A375 (cell line): ENCODE data around the gene PLSCR4.

DNA sequence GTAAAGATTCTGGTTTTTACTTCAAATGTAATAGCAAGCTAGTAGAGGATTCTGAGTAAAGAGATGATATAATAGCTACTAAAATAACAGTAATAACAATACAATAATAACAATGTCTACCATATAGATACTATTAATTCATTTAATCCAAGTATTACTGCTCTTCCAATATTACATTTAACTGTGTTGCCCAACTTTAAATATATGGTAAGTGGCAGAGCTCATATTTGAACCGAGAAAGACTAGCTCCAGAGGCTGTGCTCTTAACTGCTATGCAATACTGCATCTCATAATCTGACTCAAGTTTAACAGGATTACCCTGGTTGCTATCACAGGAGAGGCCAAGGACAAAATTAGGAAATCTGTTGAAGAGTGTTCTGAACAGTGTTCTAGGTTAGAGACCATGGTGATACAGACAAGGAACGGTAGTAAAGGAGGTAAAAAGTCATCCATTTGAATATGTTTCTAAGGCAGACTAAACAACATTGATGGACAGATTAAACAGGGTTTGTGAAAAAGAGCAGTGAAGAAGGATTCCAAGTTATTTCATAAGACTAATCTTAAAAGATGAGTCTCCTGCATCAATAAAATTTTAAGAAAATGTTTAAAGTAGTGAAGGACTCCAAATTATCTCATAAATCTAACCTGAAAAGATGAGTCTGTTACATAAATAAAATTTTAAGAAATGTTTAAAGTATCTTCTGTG is 22.1 kb downstream of the PLOD2 start:
- RAMPAGE, long total RNA = no peak

DNA sequence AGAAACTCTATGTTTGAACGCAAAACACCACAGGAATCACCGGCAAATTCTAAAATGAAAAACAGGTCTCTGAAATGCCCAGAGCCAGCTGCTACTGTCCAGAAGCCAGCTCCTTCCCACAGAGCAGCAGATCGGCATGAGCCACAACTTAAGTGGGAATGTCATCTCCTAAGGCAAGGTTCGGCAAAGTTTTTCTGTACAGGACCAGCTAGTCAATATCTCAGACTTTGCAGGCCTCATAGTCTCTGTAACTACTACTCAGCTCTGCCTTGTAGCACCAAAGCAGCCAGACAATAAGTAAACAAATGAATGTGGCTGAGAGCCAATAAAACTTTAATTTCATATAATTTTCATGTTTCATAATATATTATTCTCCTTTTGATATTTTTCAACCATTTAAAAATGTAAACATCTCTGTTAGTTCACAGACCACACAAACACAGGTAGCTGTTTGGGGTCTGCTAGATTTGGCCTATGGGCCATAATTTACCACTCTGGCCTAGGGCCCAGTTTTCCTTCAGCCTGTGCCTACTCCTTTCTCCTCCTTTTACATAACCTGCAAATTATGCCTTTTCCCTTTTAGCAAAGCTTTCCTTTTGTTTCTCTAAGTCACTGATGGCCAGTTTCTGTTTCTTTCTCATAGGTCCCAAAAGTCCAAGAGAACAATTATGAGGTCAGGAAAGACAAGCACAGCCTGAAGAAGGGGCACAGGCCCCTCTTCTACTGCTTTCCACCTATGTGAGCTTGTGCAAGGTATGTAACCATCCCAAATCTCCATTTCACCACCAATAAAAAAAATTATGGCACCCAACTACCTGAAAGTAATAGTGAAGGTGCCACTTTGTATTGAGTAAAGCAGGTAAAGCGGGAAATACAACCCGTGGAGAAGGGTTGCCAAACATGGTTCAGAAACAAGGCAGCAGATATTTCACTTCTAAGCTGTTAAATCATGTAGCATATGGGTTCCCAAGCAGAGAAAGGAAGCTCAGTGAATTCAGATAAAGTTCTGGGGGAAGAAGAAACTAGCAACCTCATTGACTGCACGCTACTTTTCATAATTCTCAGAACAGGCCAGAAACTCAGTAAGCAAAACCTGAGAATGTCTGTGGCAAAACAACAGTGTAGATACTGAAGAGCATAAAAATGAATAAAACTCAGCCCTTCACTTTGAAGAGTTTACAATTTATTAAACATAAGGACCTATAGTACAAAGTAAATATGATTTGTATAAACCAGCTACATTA is 4.4 kb downstream of the PLOD2 start:
- RAMPAGE, long total RNA = no peak

DNA sequence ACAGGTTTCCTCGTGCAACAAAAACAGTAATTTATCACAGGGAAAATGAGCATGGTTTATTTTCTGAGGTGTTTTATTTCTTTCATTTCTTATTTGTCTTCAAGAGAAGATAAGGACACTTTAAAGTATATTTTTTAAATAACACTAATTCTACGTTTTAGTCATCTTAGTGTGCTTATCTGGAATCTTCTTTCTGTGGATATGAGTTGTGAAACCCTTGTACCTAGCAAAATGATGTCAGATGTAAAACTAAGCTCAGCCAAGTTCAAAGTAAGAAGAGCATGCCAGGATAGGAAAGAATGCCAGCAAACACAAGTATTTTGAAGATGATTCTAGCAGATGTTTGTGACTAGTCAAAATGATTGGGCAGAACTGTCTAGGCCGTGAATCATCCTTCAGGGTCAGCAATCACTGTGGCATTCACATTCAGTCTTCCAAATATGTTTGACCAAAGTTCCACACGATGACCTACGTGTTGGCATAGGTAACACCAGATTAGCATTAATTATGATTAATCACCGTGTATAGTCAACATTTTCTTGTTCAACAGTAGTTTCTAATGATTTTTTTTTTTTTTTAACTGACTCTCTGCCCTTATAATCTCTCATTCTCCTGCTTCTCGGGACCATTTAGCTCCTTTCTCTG is 5.4 kb upstream of the PLOD2 start:
- RAMPAGE, long total RNA = no peak

DNA sequence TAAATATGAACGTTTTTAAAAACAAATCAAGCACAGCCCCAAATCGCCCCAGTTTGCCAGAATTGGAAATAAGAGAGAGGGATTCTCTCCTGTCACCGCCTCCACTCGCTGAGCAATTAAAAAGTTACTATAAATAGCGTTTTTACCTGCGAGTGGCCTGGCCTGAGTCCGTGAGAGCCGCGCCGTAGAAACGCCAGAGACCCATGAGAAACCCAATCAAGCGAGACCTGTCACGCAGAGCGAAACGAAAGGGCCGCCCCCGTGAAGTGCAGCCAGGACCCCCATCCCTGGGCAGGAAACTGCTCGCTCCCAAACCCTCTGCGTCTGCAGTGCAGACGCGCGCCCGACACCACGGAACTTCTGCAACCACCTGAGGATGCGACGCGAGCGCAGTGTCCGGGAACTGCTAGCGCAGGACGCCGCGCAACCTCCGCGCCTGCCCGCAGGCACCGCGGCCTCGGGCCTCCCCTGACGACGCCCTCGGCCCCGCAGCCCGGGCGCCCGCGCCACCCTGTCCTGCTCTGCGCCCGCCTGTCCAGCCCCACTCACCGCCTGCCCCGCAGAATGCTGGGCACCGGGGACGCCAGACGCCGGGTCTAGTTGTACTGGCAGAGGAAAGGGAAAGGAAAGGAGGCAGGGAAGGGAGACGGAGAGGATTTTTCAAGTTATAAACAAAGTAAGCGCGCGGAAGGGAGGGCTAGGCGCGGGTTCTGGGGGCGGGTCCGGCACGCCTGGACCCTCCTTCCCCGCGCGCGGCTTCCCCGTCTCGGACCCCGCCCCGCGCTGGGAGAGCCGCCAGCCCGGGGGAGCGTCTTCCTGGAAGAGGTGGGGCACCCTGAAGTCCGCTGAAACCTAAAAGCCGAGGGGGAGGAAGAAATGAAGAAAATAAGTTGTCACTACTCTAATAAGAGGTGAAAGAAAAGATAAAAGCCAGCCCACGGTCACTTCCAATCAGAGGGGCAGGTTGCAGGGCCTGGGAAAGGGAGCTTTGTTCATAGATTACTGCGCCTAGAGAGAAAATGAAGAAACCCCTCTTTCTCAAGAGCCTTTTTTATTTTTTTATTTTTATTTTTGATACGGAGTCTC is at the start of gene PLSCR4:
PLSCR4 (minus strand) TSS at position 695 of the 1,086 bp plus-strand sequence.
- RAMPAGE, long total RNA = no peak

GRCh38 chr3:146497852-146498647 is 28.7 kb upstream of the PLSCR2 start:
- RAMPAGE, long total RNA = no peak

DNA sequence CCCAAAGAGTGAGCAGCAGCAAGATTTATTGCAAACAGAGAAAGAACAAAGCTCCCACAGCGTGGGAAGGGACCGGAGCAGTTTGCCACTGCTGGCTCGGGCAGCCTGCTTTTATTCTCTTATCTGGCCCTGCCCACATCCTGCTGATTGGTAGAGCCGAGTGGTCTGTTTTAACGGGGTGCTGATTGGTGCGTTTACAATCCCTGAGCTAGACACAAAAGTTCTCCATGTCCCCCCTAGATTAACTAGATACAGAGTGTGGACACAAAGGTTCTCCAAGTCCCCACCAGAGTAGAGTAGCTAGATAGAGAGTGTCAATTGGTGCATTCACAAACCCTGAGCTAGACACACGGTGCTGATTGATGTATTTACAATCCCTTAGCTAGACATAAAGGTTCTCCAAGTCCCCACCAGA is 161.2 kb downstream of the ZIC4 start:
- RAMPAGE, long total RNA = no peak

DNA sequence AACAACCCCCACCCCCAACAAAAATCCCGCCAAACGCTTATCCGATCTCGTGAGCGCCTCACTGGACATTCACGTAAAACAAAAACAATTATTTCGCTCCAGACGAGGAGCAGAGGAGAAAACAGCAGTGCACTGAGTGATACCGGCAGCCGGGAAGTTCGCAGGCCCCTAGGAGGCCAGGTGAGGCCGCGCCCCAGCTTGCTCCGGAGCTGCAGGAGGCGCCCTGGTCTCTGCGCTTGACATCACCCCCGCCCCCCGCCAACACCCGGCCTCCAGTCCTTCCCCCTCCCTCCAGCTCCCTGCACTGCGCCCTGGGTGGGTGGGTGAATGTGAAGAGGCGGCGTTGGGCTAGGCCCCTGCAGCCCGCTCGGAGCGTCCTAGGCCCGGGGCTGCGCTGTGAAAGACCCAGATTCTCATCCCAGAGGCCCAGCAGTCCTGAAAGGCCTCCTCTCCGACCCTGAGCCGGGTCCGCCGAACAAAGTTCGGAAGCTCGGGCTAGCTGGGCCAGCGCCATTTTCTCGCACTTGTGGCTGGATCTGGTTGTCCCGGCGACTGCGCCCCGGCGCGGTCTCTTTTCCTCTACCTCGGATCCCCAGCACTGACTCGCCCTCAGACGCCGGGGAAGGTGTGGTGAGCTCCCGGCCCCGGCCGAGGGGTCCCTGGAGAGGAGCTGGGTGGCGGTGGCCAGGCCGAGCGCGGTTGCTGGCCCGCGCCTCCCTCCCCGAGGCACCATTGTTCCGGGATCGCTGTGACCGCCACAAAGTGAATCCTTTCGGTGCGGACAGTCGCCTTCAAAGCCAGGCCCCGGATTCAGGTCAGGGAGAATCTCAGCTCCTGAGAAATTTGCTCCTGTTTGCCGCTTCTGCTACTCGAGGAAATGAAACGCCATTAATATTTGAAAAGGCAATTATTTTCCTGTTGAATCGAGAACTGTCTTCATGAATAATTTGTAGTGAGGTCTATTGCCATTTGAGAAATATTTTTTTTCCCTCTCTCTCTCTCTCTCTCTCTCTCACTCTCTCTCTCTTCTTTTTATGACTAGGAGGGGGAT is 12.9 kb downstream of the ZIC4 start:
- RAMPAGE, long total RNA = no peak

DNA sequence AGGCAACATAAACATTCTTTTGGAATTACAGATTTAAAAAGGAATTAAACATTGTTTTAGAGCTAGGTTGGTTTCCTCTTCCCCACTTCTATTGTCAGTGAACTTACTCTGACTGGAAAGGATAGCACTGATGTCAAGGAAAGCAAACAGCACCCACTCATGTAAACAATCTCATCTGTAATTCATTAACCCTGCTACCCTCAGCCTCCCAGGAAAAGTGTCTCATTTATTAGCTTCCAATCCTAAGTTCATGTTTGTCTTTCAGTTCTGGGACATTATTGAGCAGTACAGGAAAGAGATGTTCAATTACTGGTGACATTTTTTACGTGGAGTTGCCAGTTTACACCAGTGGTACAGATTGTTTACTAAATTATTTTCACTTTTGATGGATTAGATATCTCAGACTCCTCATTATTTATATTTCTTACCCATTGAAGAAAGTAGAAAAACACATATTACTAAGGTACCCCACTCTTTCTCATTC is 95.5 kb upstream of the AGTR1 start:
- RAMPAGE, long total RNA = no peak

- RAMPAGE, long total RNA = no peak
These were observed 33.8 kb downstream of the AGTR1 start for GRCh38 chr3:148731452-148731953.

DNA sequence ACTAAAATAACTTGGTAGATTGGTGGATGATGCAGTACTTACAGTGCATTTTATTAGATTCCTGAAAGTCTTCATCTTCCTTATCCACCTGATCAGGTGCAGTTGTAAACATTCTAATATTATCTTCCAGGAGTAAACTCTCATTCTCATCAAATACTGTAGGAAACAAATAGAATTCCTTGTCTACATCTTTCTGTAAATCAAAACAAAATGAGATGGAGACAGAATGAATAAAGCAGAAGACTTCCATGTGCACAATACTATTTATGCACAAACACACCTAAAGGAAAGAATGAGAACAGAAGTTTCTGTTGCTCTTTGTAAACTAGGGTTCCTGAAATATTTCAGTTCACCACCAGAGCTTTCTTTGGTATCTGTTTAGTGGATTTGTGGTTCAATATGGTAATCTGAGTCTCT is 33.6 kb downstream of the CP start:
- RAMPAGE, long total RNA = no peak

GRCh38 chr3:149224781-149225589 is 3.4 kb upstream of the CP start:
- RAMPAGE, long total RNA = no peak

DNA sequence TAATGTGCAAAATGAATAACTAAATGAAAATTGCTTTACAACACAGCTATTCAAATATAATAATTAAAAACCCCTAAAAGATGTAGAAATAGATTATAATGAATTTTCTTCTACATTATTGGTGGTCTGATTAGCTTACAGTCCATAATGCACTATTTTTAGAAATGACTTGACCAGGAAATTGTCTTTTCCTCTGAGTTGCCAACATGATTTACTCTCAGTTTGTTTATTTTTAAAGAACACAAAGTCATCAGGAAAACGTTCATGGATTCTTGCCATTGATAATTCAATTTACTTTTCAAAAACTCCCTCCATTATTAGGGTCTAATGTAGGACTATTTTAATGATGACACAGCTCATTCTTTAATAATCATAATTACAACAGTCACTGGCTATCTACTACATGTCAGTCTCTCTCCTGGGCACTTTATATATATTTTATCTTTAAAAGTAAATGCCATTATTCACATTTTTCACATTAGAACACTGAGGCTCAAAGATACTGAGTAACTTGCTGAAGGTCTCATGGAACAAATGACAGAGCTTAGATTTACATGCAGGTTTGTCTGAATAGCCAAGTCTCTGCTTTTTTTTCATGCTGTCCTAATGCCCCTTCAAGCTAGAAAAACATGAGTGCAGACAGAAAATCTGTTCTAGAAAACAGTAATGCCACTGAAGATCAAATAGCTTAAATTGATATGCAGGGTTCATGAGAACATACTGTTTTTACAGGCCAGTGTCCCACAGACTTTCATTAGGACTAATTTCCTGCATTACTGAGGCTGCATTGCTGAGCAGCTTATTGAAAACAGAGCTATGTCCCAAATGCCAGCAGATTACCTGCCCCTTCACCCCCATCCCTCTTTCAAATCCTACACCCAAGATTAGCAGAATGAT is 968 bp downstream of the TM4SF18 start:
- RAMPAGE, long total RNA = no peak

DNA sequence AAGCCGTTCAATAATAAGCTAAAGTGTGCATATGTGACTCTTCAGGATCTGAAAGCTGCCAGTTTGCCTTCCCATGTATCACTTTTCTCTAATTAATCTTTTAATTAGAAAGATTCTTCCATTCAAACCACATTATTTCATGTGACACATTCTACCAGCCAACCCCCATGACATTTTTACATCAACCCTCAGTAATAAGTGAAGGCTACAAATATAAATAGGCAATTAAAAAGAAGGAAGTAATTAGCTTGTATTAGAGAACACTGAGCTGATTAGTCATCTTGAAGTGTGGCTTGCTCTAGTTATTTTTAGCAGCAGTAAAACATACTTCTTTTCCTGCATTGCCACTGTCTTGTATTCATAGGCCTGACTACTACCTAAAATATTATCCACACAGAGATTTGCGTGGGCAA is 31.7 kb upstream of the TM4SF4 start:
- RAMPAGE, long total RNA = no peak

DNA sequence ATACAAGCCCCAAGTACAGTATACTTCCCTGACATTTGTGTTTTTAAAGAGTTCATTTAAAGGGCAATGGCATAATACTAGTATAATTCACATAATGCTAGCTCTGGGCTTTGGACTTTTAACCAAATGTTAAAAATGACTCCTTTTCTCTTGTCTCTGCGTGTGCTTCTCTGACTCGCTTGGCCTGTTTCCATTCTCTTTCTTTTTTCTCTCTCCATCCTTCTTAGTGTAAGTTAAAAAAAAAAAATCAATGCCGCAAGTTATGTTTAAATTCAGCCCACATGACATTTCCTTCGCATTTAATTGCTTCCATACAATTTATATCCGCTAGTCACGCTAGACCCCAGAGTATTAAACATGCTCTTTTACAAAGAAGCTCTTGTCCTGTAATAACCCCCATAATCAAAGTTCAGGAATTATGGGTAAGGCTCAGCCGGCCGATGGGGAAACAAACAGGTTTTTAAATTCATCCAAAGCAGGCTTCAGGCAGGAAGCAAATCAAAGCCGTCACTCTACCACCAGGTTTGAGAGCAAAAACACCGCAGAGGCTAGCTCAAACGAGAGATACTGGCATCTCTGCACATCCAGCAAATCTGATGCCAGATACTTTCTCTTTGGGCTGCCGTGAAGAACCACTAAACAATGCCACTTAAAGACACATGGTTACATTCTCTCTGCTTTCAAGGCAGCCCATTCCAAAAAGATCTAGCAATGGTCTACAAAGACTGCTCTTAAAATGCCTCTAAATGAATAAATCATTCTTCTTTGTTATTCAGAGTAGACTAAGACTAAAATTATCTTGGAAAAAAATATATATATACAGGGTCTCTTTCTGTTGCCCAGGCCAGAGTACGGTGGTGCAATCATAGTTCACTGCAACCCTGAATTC is 19.2 kb downstream of the WWTR1 start:
- RAMPAGE, long total RNA = no peak

GRCh38 chr3:149656197-149656395 is 1.7 kb downstream of the WWTR1 start:
- RAMPAGE, long total RNA = no peak

DNA sequence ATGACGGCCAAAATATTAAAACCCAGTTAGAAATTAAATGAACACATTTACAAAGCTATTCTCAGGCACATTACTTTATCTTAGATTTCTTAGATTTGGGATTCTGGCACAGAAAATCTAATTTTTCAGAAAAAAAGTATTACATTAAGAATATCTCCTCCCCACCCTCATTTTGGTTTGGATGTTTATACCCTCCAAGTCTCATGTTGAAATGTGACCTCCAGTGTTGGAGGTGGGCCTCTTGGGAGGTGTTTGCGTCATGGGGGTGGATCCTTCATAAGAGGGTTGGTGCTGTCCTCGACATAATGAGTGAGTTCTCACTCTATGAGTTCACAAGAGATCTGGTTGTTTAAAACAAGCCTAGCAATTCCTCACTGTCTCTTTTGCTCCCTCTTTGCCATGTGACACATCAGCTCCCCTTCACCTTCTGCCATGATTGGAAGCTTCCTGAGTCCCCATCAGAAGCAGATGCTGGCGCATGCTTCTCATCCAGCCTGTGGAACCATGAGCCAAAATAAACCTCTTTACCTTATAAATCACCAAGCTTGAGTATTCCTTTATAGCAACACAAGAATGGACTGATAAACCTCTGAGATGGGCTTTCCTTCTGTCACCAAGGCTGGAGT is 45.7 kb upstream of the WWTR1 start:
- RAMPAGE, long total RNA = no peak

DNA sequence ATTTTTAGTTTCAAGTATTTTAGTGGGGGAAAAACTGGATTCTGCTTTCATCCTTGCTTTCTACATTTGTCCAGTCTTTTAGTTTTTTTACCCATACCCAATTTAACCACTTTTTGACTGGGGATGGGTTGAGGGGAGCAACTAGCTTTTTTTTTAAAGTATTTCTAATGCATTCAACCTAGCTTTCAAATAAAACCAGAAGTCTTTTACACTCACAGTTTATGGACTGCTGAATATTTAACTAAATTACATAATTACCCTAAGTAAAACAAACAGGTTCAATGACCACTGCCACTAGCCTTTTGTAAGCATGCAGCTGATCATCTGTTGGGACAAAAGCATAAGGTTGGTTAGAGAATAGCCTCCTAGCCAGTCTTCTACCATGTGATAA is 13.4 kb downstream of the PFN2 start:
- RAMPAGE, long total RNA = no peak

GRCh38 chr3:149968703-149969685 is 1.7 kb downstream of the PFN2 start:
- RAMPAGE, long total RNA = no peak

DNA sequence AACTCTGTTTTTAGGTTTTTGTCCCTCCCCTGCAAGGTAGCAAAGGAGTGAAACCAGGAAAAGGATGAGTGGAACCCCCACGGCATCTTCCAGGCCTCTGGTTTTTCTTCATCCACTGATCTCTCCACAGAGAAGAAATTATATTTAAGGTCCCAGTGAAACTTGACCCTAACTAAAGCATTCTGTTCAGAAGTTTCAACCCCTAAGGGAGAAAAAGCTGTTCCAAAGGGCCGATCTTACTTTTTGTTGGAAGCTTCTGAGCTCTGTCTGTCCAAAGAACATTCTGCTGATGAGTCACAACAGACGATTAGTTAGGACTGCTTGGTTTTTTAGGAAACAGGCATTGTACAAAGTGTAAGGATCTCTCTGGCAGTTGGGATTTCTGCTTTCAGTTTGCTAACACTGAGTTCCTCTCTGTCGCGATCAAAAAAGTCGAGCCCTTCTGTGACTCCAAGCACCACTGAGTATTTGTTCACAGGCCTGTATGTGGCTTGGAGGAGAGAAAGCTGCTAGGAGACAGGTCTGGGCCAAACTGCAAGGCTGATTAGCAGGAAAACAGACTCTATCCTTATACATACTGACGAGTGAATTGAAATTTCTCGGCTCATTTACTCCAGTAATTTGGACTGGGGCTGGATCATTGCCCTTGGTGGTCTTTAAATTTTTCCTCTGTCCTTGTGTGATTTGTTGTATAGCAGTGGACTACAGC is 91.8 kb upstream of the PFN2 start:
- RAMPAGE, long total RNA = no peak

DNA sequence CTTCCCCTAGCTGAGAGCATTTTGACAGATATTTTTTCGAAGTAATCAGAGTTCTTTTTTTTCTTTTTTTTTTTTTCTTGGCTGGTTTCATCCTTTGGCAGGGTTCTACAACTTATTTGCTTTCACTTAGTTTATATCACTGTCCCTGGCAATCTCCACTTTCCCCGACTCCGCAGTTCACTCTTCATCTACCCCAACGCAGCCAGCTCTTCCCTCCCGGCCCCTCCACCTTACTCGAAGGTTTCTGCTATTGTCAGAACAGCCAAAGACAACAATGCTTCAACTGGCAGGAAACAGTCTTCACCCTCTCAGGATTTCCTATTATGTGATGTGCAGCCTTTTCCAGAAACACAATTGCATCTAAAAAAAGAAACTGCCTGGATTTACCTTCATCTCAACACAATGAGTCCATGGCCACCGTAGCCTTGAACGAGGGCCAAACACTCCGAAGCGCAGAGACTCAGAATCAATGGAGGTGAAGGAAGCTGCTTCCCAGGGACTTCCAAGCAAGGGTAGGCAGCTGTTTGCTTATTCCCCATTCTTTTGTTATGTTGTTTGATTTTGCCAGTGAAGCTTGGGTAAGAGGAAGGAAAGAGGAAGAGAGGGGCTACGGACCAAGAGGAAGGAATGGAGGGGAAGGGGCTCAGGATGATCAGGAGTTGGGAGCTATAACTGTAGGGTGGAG is 182.1 kb upstream of the TSC22D2 start:
- RAMPAGE, long total RNA = no peak